ENCODE measurements around the genes RAB10 and CENPA.

DNA sequence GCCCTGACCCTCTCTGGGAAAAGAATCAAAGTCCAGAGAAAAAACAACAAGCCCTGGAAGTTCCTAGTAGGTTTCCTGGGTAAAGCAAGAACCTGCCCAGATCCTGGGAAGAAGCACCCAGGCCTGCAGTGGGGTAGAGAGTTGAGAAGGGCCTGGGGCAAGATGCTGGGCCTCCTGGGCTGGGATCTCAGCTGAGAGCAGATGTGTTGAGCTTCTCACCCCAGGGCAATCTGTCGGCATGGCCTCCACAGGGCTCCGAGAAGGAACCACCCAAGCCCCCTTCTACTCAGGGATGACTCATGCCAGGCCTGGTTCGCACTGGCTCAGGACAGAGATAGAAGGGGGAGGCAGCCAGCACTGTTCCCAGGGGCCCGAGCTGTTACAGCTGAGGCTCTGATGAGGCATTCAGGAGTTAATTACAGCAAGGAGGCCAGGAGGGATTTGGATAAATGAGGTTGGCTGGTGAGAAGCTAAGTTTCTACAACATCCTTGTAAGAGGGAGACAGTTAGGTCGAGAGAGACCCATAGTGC is 62.5 kb downstream of the CENPO start:
- PRO-cap, 2 experiments: no peak in any of the 2 experiments

DNA sequence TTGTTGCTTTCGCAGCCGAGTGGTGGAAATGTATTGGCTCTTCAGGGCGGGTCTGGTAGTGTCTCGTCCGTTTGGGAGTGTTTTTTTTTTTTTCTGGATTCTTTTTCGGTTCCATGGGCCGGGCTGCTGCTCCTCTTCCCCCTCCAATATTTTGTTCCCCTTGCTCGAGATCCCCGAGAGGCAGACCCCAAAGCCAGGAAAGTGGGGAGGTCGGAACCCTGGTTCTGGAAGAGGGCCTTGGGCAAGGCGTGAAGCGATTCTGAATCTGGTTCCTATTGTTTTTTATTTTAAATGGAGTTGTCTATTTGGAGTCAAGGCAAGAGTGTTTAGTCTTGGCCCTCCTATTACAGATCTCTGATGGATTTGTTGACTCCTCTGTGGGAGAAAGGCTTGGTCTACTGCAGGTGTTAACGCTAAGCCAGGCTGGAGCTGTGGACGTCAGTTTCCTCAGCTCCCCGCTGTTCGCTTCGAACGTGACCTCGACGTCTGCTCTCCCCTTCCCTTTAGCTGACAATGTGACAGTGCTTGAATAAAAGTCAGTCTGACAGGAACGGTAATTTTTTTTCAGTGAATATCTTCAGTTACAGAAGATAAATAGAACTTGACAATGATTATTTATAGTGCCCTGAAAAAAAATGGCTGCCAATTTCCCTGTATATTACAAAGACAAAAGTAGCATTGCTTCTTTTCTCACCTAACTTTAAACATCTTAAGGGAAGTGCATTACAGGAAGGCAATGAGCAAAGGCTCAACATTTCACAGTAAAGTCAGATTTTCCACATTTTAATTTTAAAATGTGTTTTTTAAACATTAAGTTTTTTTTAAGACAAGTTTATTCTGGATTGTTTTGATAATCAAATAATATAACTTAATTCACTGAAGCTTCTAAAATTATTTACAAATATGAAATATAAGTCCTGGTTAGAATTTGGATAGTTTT is 791 bp upstream of the DNAJC27 start:
- PRO-cap, 2 experiments: peak in 1 of 2 experiments; most common plus-strand start position 407 of the sequence (in 1); most common minus-strand start position 515 of the sequence (in 1)

- PRO-cap, 2 experiments: peak in 1 of 2 experiments; most common plus-strand start chr2:25078752 (in 1); most common minus-strand start chr2:25078213 (in 1)
Measured at GRCh38 chr2:25077947-25078900, 36.3 kb downstream of the EFR3B start.

- PRO-cap, 2 experiments: peak in 1 of 2 experiments; most common plus-strand start chr2:25204757 (in 1); most common minus-strand start chr2:25204692 (in 1)
Measured at GRCh38 chr2:25204070-25204963, 35.9 kb upstream of the POMC start.

- PRO-cap, 2 experiments: peak in 1 of 2 experiments; most common plus-strand start chr2:25244483 (in 1)
Measured at GRCh38 chr2:25243834-25244665, 75.7 kb upstream of the POMC start.

DNA sequence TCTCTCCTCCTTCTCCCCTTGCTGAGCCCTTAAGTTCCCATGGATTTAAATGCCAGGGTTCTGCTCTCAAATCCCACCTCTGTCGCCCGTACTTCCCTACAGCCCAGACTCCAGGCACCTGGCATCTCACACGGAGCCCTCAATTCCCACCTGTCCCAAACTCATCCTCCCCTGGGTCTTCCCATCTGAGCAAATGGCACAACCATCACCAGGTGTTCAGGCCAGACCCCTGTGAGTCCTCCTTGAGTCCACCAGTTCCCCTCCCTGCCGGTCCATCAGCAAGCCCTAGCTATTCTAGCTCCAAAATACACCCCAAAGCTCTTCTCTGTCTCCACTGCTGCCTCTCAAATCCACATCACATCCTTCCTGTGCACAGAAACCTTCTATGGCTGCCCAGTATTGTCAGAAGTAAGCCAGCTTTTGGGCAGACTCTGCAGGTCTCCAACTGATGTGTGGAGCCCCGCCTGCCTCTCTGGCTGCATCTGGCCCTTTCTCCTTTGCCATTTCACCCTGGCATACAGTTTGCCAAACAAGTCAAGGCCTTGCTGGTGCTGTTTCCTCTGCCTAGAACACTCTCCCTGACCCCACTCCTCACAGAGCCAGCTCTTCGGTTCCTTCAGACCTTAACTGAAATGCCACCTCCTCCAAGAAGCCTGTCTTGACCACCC is 67.6 kb downstream of the DNMT3A start:
- PRO-cap, 2 experiments: no peak in any of the 2 experiments

DNA sequence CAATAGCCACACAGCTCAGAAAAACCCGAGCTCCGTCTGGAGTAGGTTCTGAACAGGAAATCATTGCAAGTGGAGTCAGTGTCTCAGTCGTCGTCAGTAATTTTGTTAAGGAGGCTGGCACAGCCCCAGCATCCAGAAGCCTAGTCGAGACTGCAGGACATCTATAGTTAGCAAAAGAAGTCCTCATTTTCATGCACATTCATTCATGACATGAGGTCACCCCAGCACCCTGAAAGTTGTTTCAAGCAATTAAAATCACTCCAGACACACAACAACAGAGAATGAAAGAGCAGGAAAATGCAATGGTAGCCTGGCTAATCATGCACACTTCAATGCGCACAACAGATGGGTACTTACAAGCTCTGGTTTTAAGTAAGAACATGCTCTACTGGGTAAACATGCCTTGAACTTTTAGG is 77.2 kb upstream of the DNMT3A start:
- PRO-cap, 2 experiments: no peak in any of the 2 experiments

DNA sequence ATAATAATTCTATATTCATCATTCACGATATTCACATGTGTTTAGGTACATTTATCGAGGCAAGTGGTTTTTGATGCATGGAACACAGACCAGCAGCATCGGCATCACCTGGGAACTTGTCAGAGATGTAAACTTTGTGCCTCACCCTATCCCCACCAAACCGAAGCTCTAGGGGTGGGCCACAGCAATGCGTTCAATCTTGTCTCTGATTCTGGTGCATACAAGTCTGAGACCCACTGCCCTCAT is 78.1 kb upstream of the DNMT3A start:
- PRO-cap, 2 experiments: no peak in any of the 2 experiments

- PRO-cap, 2 experiments: no peak in any of the 2 experiments
Measured at GRCh38 chr2:25582508-25582707, 91.0 kb downstream of the DTNB start.

DNA sequence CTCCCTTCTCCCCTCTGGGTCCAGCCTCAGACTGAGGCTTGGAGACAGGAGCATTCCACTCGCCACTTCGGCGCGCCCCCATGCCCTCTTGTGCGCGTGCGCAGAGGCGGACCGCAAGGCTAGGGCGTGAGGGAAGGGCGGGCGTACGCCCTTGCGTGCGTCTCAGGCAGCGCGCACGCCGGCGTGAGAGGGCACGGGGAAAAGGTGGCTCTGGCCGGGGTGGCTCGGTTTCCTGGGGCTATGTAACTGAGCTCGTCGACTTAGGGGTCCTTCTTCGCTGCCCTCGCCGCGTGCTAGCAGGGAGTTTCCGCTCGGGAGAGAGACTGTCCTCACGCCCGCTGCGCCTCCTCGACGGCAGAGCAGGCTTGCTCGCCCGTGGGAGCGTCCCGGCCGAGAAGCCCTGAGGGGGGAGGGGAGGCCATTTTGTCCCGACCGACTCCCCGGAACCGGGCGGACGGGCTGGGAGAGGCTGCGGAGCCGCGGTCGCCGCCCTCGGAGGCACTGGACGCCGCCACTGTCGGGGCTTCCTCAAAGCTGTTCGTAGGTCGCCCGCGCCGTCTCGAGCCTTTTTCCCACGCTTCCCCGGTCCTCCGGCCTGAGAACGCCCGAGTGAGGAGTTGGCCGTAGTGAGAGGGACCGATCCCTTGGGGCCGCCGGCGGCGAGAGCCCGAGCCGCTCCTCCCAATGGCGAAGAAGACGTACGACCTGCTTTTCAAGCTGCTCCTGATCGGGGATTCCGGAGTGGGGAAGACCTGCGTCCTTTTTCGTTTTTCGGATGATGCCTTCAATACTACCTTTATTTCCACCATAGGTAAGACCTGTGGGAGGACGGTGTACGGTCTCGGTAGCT is at the start of gene RAB10:
Gene RAB10 (plus strand): TSS at position 160 of the 850 bp plus-strand sequence.
- PRO-cap, 2 experiments: peak in 1 of 2 experiments; most common plus-strand start position 116 of the sequence (in 1); most common minus-strand start position 350 of the sequence (in 1)

DNA sequence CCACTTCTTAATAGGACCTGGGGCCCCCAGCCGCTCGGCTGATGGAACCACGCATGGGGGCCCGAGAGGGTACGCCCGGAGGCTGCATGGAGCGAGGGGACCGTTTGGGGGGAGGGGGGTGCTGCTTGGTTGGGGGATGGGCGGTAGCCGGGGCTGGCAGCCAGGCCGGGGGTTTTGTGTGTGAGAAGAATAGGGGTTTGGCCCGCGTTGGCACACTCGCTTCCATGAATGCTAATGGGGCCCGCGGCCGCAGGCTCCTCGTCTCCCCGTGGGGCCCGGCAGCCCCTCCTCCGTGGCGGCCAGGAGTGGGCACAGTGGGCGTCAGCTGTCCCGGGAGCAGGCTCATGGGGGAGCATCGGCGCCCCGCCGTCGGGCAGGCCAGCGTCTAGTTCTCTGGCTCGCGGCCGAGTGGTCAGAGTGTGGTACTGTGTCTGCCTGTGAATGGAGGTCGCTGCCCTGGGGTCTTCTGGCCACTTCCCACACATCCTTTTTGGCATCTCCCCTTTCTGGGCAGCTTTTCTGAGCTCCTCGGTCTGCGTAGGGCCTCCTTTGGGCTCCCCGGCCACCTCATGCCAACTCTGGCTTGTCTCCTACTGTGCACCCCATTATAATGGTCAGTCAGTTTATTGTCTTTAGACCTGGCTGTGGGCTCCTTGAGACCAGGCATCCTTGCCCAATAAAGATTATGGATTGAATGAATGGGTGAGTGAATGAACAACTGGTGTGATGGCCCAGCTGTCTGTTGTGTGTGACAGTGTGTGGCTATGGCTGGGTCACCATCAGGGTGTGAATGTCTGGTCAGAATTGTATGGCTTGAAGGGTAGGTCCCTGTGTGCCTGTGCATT is 1.3 kb downstream of the GAREM2 start:
- PRO-cap, 2 experiments: peak in 1 of 2 experiments; most common plus-strand start position 312 of the sequence (in 1); most common minus-strand start position 229 of the sequence (in 1)

DNA sequence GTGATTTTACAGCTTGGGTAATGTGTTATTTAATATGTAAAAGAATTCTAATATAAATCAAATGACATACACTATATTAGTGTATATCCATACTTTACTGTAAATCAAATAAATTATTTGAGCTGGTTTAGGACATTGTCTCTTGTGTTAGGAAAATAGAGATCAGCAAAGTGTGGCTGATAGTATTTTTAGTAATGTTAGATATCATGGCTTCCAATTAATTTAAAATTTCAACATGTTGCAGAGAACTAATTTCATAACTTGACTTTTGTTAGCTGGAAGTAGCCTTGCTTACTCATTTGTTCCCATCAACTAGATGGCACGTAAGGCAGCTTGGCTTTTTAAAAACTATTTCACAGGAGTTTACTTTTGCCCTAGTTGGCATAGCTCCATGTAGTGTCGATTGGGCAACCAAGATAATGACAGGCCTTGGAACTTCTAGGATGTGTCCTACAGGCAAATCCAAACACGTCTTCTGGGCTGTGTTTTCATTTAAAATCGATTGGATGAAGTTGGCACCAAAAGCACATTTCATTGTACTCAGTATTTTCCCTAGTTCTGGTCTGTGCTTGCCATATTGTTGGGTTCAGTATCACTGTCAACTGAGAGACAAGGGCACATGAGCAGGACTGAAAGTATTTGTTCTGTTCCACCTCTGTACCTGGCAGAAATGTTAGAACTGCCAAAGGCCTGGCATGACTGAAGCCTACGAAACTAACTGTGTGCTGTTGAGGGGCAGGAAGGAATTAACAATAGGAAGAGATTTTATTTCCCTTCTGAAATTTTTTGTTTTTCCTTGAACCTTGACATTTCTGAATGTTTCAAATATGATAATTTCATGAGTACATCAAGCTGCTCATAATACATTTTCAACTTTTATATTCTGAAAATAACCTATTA is 29.4 kb downstream of the HADHB start:
- PRO-cap, 2 experiments: no peak in any of the 2 experiments

DNA sequence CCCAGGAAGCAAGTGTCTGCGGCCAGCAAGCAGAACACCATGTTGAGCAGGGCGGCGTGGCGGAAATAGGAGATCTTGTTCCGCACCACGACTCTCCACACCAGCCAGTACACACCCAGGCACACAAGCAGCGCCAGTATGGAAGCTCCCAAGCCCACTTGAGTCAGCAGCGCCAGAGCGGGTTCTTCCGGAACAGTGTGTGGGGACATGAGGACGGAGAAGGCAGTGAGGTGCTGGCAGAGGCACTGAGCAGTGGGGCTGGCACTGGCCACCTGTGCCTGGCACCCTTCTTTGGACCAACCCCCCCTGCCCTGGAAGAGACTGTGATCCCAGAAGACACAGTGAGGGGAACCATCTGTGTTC is 34.7 kb upstream of the SELENOI start:
- PRO-cap, 2 experiments: no peak in any of the 2 experiments

DNA sequence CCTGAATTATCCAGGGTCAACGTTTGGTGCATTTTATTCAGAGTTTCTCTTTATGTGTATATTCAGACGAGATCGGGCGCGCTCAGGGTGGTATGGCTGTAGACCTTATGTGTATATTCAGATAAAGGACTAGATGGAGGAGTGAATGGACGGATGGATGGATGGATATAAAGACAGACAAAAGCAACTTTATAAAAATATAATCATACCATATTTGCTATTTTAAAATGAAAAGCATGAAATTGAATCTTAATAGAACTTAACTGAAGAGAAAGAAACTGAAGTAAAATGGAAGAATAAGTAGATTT is 9.2 kb downstream of the FAM166C start:
- PRO-cap, 2 experiments: no peak in any of the 2 experiments

- PRO-cap, 2 experiments: peak in 1 of 2 experiments; most common minus-strand start chr2:26691651 (in 1)
Measured at GRCh38 chr2:26691209-26691767, 1.2 kb upstream of the KCNK3 start.

GRCh38 chr2:26771281-26771948 is 7.3 kb downstream of the SLC35F6 start:
- PRO-cap, 2 experiments: no peak in any of the 2 experiments

DNA sequence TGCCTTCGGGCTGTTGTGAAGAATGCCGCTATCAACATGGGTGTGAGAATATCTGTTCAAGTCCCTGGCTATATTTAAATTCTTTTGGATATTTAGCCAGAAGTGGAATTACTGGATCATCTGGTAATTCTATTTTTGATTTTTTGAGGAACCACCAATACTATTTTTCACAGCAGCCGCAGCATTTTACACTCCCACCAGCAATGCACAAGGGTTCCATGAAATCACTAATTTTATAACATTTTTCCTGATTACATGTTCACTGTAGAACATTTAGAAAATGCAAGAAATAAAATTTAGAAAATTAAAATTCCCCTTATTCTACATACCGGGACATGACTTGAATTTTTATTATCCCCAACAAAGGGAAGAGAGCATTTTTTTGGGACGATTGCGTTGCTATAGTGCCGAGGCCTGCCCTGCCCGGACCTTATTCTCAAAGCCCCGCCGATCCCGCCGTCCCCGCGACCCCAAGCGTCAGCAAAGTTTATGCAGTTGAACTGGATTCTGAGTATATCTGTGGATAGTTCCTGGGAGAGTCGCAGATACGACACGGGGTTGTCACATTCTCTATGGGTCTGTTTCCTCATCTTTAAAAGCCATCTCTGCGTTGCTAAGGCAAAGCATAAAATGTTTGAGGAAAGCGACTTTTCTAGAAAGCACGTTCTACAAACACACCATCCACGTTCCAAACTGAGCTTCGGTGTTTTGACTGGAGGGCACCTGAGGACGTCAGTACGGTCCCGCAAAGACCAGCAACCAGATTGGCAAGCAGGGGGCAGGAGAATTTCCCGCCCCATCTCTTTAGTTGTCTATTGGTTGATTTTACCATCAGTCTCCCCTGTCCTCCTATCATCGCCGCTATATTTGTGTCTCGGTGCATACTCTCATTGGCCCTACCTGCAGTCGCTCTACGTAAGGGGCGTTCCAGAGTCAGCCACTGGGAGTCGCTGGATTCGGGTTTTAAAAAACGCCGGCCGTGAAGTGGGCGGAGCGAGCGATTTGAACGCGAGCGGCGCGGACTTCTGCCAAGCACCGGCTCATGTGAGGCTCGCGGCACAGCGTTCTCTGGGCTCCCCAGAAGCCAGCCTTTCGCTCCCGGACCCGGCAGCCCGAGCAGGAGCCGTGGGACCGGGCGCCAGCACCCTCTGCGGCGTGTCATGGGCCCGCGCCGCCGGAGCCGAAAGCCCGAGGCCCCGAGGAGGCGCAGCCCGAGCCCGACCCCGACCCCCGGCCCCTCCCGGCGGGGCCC is at the start of gene CENPA:
Gene CENPA (plus strand): TSS at position 1,020 of the 1,252 bp plus-strand sequence.
- PRO-cap, 2 experiments: peak in 1 of 2 experiments; most common plus-strand start position 713 of the sequence (in 1); most common minus-strand start position 766 of the sequence (in 1)

GRCh38 chr2:26972182-26972801 is 1.9 kb downstream of the MAPRE3 start:
- PRO-cap, 2 experiments: no peak in any of the 2 experiments

DNA sequence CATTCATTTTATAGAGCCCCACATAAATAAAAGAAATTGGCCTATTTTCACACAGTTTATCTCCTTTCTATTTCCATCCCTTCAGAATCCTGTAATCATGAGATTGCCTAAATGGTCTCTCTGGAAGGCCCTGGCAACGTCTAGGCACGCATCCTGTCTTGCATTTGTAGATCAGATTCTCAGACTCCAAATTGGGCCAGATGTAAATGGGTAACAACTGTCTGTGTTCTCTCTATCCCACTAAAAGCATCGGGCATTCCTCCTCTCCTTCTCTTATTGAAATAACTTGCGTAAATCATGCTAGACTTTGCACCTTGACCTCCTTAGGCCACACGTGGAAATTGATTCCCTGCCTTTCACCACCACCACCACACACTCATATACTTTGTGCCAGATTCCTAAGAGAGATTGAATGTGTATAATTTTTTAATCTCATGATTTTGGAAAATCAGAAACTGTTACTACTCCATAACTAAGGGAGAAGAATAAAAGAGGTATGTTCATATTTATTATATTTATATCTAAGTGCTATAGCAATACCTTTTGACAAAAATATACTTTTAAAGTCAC is 21.3 kb downstream of the MAPRE3 start:
- PRO-cap, 2 experiments: no peak in any of the 2 experiments

- PRO-cap, 2 experiments: no peak in any of the 2 experiments
Measured at GRCh38 chr2:27024566-27025154, 8.1 kb upstream of the TMEM214 start.

All from cerebral cortex (tissue), 2 donors.